ENCODE data around the genes GPNMB and STK31.

- RRBS = no CpG with 5 or more reads among the region's 2 CpGs
Observed at GRCh38 chr7:22216168-22216880, 140.6 kb downstream of the RAPGEF5 start.

DNA sequence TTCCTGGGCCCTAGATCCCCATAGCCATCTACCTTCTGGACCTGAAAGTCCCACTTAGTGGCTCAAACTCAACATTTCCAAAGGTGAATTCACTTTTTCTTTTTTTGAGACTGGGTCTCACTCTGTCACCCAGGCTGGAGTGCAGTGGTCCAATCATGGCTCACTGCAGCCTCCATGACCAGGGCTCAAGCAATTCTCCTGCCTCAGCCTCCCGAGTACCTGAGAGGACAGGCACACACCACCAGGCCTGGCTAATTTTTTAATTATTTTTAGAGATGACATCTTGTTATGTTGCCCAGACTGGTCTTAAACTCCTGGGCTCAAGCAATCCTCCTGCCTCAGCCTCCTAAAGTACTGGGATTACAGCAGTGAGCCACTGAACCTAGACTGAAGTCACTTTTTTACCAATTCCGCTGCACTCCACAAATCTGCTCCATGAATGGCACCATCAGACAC, 82.7 kb downstream of the RAPGEF5 start:
- RRBS = no CpG with 5 or more reads among the region's 2 CpGs

- RRBS = no CpG with 5 or more reads among the region's 6 CpGs
Observed at GRCh38 chr7:22301944-22302269, 55.0 kb downstream of the RAPGEF5 start.

GRCh38 chr7:22318426-22318987, 38.4 kb downstream of the RAPGEF5 start:
- RRBS = no CpG with 5 or more reads among the region's 5 CpGs

- RRBS = no CpG with 5 or more reads among the region's 28 CpGs
Observed at GRCh38 chr7:22549614-22550099, 49.7 kb upstream of the STEAP1B start.

DNA sequence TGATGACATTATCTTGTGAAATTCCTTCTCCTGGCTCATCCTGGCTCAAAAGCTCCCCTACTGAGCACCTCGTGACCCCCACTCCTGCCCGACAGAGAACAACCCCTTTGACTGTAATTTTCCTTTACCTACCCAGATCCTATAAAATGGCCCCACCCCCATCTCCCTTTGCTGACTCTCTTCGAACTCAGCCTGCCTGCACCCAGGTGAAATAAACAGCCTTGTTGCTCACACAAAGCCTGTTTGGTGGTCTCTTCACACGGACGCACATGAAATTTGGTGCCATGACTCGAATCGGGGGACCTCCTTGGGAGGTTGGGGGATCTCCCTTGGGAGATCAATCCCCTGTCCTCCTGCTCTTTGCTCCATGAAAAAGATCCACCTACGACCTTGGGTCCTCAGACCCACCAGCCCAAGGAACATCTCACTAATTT, 23.5 kb upstream of the IL6 start:
- RRBS = no CpG with 5 or more reads among the region's 8 CpGs

DNA sequence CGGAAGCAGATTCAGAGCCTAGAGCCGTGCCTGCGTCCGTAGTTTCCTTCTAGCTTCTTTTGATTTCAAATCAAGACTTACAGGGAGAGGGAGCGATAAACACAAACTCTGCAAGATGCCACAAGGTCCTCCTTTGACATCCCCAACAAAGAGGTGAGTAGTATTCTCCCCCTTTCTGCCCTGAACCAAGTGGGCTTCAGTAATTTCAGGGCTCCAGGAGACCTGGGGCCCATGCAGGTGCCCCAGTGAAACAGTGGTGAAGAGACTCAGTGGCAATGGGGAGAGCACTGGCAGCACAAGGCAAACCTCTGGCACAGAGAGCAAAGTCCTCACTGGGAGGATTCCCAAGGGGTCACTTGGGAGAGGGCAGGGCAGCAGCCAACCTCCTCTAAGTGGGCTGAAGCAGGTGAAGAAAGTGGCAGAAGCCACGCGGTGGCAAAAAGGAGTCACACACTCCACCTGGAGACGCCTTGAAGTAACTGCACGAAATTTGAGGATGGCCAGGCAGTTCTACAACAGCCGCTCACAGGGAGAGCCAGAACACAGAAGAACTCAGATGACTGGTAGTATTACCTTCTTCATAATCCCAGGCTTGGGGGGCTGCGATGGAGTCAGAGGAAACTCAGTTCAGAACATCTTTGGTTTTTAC, 770 bp upstream of the IL6 start:
- RRBS = no CpG with 5 or more reads among the region's 11 CpGs

DNA sequence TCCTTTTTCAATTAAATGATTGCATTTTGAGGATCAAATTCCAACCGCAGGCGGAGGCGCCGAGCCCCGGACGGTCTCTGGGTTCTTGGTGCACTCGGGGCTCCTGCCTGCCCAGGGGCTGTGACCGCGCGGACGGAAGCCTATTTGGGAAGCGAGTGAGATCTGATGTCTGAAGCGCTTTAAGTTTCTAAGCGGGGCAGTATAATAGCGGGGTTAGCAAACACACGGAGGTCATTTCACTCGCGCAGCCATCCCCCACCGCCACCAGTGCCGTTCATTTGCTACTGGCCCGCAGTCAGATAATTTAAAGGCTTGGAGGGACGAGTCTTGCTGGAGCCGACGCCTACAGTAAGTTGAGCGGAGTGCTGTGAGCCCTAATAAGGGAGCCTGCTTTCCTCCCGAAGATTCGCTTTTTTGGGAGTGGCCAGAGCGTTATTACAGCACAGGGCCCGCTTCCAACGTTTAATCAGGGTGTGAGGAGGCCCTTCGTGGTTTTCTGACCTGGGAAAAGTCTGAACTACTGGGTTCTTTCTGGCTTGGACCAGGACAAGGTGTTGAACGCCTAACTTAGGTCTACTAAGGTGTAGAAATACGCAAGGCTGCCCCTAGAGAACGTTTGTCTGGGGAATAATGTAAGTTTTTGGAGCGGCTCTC, 32.1 kb upstream of the TOMM7 start:
- RRBS = no CpG with 5 or more reads among the region's 35 CpGs

DNA sequence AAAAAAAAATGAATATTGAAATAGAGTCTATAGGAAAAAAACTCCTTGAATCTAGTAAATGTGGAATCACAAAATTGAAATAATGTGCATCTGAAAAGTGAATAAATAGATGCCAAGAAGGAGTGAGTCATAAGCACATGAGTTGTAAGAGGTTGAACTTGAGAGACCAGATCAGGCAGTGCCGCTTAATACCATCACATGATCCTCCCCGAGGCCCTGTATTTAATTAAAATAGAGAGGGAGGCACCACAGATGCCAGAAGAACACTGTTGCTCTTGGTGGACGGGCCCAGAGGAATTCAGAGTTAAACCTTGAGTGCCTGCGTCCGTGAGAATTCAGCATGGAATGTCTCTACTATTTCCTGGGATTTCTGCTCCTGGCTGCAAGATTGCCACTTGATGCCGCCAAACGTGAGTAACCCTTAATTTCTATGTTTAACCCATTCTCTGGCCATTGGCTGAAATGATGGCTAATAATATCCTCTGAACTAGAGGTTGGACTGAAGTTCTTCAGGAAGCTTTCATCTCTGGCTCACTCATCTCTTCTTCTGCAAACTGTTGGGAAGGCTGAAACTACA, at the start of gene GPNMB:
GPNMB (plus strand) TSS at position 258 of the 577 bp plus-strand sequence.
- RRBS = no CpG with 5 or more reads among the region's 7 CpGs

DNA sequence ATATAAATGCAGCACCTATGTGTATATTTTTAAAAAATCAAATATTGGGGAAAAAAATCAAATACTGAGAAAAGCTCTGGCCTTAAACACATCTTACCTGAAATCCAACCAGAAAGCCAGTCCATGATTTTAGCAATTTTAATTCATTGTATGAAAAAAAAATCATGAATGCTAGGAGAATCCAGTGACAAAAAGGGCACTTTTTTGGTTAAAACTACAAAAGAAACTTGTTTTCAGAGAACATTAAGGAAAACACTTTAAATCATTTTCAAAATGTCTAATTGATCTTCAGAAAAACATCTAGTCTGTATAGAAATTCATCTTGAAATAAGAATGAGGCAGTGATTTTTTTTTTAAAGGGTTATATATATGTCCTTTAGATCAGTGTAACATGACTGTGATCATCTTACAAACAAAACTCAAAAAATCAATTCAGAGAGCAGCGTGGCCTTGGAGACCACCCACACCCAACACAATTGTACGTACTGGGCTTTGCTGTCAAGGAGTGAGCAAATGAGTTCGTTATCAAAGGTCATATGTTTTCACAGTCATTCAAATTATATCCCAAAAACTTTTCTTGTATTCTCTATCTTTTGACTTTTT, 11.4 kb downstream of the MALSU1 start:
- RRBS = no CpG with 5 or more reads among the region's 3 CpGs

DNA sequence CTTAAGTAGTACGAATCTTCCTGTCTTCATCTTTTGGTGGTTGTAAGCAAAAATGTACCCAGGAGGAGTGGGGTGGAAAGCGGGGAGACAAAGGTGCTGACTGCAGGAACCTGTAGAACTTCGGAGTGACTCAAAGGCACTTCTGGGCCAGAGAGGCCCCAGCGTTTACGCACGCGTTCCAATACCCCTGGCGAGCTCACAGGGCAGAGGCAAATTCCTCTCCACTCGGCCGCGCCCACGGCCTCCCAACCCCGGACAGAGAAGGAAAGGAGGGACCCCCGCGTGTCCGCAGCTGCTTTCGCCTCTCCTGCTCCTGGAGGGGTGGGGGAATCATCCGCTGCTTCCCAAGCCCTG, 2.5 kb downstream of the IGF2BP3 start:
- RRBS = no CpG with 5 or more reads among the region's 18 CpGs

GRCh38 chr7:23524956-23526055, 6.5 kb downstream of the TRA2A start:
- RRBS = no CpG with 5 or more reads among the region's 10 CpGs

GRCh38 chr7:23709942-23710615, at the start of gene STK31:
Gene STK31 (plus strand): TSS chr7:23710219.
- RRBS = 82% methylated on average over 4 of the region's 47 CpGs

GRCh38 chr7:24480428-24480956, 92.8 kb upstream of the PALS2 start:
- RRBS = no CpG with 5 or more reads among the region's 5 CpGs

- RRBS = no CpG with 5 or more reads among the region's 1 CpG
Observed at GRCh38 chr7:24636968-24637360, 63.7 kb downstream of the PALS2 start.

DNA sequence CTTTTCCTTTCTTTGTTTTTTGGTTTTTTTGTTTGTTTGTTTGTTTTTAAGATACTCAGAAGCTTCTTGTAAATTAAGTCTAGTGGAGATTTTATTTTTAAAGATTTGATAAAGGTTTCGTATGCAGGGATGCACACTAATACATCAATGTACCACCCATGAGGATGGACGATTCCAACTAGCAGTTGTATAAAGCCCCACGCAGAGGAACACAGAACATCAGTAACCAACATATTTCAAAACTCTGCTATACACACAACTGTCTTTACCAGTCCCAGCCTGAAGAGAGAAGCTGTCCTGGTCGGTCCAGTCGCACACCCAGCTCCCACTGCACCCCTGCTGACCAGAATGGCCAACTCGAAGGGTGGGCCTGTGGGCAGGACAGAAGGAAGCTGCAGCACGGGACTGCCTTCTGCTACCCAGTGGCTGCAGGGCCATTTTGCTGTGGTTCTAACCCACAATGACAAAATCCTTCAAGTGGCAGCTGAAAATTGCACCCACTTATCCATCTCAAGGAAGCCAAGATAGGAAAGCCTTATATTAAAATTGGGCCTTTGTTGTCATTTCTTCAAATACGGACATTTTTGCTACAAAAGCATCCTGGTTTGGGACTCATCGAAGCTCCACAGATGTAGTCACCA, 48.3 kb downstream of the GSDME start:
- RRBS = no CpG with 5 or more reads among the region's 9 CpGs

DNA sequence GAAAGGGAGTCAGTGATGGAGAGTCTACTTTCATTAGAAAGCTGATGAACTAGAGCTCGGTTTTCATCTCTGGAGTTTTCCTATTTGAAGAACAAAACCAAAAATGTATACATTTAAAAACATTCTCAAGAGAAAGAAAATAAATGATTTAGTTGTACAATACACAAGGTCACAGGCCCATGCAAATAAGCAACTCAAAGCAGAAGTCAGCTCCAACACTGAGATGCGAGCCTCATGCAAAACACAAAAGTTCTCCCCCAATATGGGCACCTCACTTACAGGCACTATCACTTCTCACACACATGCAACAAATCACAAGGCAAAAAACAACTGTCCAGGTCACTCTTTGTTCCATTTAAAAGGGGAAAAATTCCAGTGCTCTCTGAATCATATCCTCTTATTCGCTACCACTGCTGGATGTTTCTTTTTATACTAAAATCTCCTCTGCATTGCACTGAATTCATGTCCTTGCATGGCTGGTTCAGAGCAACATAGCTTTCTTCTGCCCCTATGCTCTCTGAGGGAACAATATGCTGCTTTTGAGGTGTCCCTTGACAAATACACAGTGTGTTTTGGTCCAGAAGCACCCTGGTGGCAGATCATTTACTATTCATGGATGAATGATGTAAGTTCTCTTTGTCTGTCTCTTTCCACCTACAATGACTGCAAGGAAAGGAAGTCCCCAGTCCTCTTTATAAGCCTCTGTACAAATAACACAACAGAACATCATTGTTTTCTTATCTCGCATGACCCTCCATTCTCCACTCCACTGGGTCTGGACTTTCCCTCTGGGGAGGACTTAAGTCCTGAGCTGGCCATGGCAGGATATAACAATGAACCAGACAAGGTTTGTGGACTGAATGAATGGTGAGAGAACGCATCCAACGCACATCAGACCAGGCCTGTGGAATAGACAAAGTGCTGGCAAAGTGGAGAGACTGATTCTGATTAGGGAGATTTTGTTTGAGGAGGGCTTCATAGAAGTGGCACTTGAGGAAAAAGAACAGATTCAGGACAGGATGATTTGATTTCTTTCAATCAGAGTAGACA, 85.4 kb upstream of the GSDME start:
- RRBS = no CpG with 5 or more reads among the region's 6 CpGs

- RRBS = no CpG with 5 or more reads among the region's 9 CpGs
Observed at GRCh38 chr7:25028299-25029041, 48.5 kb upstream of the OSBPL3 start.

- RRBS = no CpG with 5 or more reads among the region's 8 CpGs
Observed at GRCh38 chr7:25119331-25119854, 5.7 kb downstream of the CYCS start.

GRCh38 chr7:25261138-25261559, 32.9 kb upstream of the NPVF start:
- RRBS = no CpG with 5 or more reads among the region's 7 CpGs